ENCODE measurements around the genes DHRS13 and SEZ6.

DNA sequence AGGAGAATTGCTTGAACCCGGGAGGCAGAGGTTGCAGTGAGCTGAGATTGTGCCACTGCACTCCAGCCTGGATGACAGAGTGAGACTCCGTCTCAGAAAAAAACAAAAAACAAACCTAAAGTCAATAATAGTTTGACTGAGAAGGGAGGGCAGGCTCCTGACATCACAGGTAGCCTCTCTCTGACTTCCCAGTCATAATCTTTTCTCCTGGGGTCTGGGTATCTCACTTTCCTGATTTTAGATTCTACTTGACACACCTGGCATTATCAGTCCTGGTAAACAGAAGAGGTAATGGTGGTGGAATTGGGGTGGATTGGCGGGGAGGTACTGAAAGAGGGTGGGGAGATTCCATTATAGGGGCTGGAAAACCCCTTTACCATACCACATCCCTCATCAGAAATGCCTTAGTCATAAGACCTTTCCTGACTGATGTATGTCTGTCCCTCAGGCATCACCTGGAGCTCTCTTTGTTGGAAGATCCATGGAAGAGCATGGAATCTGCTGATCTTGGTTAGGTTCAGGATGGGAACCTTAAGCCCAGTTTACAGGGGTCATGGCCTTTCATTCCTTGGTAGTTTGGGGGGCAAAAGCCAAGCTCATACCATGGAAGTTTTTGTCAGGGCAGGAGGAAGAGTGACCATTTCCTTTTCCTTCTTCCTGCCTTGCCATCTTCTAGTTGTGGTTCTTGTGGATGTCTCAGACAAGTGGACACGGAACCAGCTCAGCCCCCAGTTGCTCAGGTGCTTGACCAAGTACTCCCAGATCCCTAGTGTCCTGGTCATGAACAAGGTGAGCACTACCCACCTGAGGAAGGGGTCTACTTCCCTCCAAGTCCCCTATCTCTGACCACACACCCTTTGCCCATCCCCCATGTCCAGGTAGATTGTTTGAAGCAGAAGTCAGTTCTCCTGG lies 3.1 kb downstream of the ERAL1 start:
- RRBS, result no CpG with 5 or more reads among the region's 4 CpGs

DNA sequence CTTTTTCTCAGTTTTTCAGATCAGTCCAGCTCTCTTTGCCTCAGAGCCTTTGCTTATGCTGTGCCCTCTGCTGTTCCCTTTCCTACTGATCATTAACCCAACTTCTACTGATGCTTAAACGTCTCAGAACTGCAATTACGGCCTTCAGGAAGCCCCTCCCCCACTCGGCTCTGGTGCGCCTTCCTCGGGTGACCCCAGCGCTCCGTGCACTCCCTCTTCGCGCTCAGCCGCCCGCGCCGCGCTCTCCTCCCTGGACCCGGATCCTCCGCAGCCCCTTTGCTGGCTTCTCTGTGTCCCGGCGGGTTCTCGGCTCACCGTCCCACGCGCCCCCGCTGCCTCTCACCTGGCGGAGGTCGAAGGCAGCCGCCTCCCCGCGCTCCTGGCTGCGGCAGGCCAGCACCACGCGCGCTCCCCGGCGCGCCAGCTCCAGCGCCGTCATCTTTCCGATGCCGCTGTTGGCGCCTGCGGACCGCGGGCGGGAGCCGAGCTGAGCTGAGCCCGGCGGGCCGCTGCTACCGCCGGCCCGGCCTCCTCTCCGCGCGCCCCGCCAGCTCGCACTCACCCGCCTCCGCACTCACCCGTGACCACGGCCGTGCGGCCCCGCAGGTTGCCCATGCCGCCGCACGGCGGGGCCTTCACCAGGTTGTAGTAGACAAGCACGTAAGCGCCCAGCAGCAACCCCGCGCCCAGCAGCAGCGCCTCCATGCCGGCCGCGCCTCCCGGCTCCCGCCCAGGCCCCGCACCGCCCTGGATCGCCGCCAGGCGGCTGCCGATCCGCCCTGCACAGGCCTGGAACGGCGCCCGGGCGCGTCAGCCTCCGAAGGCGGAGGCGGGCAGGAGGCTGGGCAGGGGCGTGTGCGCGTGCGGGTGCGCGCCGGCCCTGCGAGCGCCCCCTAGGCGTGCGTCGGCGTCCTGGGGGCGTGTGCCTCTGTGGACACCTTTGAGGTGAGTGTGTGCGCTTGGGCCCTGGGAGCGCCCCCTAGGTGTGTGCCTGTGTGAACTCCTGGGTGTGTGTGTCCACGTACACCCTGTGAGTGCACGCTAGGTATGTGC lies at the start of gene DHRS13:
Gene DHRS13 (minus strand): TSS at position 840 of the 1,053 bp plus-strand sequence.
- RRBS, result under 1% methylated on average over 45 of the region's 110 CpGs

DNA sequence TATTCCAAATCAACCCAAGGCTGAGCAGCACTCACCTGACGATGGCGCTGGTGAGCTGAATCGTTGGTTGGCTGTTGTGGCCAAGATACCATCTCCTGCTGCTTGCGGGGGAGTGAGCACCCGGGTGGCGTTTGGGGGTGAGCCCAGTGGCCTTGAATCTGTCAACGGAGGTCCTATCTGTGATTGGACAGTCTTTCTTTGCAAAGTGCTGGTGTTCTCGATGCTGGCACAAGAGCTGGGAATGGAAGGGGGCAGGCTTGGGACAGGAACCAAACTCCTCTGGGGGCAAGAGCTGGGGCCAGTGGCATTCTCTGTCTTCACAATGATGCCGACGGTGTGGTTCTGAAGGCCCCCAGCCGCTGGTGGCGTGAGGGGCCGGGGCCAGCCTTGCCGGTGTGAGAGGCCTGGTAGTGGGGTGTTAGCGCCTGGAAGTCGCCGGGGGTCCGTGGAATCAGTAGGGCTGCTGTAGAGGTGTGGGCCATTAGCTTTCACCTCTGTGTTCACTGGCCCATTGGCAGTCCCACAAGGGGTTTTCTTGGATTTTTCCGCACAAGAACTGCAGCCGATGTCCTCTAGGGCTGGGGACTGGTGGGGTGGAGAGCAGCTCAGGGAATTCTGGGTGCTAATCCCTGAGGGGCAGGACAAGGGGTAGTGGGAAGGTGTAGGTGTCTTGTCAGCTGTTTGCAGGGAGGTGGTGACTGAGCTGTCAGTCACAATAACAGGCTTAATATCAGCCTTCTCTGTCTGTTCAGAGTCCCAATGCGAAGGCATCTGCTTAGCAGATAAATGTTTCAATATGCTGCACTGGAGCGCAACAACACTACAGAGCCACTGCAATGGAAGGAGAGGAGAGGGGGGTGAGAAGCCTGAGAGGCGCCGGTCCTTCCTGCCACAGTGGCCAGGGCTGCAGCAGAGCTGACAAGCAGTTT lies 9.8 kb upstream of the DHRS13 start:
- RRBS, result 90% methylated on average over 2 of the region's 24 CpGs

DNA sequence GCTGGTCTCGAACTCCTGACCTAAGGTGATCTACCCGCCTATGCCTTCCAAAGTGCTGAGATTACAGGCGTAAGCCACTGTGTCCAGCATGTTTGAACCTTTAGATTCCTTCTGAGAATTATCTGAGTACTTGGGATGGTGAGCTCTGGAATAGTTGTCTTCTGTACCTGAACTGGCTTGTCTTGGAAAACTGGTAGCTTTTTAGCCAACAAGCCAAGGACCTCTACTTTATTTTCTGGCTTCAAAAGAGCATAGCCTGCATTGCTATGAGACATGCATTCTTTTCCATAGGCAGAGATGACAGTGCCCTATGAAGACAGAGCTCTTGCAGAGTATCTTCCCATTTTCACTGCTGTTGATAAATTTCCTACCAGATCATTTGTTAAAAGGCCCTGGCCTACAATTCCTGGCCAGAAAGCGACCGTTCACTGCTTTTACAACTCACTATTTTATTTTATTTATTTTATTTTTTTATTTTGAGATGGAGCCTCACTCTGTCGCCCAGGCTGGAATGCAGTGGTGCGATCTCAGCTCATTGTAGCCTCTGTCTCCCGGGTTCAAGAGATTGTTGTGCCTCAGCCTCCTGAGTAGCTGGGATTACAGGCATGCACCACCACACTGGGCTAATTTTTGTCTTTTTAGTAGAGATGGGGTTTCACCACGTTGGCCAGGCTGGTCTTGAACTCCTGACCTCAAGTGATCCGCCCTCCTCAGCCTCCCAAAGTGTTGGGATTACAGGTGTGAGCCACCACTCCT lies 16.3 kb downstream of the PHF12 start:
- RRBS, result no CpG with 5 or more reads among the region's 10 CpGs

DNA sequence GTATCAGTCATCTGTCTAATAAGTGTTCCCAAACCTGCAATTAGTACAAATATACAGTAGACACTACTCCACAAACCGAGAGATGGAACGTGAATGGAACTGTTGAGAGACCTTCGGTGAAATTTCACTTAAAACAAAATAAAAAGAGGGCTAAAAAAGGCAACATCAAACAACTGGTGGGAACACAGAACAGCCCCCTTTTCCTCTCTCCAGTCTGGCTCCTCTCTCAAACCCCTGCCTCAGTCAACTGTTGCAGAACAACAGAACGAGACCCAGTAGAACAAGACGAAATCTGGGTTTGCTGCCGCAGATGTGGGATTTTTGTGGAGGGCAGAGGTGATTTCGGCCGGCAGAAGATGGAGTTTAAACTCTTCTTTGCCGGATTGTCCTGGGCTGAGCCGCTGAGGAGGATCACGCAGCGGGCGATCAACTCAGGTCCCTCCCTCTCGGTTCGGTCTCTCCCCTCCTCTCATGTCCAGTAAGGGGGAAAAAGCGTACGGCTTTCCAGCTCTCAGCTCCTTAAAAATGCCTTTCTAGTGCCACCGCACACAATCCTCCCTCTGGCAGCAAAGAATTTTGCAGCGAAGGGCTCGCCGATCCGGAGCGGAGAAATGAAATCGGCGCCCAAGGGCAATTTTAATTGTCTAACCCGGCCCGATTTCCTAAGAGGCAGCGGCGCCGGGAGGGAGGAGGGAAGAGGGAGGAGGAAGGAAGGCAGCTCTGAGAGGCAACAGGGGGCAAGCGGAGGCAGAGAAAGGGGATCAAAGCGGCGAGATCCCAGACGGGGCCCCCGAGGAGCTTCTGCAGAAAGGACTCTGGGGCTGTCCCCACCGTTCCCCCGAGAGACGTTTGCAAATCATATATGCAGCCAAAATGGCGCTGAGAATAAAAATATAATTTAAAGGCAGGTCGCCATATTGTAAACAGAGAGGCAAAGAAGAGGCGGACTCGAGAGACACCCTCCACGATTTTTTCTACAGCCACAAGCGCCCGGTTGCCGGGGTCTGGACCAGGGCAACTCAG lies 2.4 kb downstream of the PHF12 start:
- RRBS, result 3% methylated on average over 4 of the region's 46 CpGs

DNA sequence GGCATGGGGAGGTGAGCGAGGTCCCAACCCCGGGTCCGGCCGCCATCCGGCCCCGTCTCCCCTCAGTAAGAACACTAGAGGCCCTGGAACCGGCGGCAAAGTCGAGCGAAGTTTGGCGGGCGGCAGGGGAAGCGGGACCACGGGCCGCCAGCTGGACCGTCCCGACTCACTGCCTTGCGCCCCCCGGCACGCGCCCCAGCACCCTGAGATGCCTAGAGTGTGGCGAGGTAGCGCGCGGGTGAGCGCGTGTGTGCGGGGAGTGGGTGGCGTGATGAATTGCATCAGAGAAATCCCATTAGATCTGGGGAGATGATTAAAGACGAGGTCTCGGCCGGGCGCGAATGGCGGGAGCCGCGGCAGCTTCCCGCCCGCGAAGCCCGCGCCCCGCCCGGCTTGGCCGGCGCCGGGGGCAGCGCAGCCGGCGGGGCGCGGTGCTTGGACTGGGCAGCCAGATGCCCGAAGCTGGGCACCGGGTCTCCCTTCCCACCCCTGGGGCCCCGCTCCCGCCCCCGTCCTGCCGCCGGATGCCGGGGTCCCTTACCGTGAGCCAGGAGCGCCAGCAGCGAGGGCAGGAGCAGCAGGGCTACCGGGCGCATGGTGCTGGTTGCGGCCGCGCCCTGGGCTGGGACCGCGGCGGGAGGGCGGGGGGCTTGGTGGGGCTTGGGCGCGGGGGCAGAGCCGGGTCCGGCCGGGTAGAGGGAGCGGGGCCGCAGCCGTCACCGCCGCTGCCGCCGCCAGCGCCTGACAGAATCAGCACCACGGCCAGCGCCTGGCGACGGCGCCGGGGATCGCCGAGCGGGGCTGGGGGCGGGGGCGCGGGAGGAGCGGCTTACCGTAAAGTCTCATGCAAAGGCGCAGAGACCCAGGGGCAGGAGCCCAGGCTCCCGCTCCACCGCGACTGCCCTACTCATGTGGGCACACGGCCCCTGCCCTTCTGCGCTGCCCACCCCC lies at the start of gene SEZ6:
Gene SEZ6 (minus strand): TSS at position 760 of the 951 bp plus-strand sequence.
- RRBS, result 9% methylated on average over 58 of the region's 105 CpGs

GRCh38 chr17:29092679-29093127 lies 49.8 kb downstream of the PIPOX start:
- RRBS, result no CpG with 5 or more reads among the region's 11 CpGs

GRCh38 chr17:29093787-29094276 lies 50.9 kb downstream of the PIPOX start:
- RRBS, result no CpG with 5 or more reads among the region's 13 CpGs

DNA sequence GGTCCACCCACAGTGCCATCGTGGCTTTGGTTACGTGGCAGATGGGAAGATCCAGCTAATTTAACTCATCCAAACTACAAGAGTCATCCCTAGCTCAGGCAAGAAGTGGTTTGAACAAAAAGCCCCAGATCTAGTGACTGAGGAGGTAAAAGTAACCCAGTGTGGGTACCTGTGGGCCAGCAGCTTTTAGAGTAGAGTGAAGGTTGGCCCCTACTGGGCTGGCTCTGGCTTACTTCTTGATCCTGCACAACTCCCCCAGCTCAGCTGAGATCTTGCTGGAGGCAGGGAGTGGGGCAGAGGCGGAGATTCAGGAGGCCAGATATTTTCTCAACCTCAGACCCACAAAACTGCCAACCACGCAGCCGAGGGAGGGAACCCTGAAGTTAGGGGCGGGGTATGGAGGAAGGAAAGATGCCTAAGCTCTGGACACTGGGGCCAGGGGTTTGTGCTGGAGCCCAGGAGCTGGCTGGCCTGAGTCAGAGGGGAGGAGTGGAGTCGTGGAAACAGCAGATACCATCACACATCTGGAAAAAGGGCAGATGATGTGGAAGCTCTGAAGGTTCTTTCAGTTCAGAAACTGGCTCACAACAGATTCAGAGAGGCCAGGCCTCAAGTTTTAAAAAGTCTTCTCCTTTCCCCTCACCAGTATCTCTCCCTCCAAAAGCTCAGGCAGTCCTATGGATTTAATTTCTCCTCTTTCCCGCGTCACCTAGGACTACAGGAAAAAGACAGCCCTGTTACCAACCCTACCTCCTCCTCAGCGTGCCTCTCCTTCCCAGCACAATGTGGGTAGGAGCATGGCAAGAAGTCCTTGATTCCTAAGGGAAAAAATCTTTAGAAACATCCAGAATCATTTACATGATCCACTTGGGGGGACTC lies 48.2 kb downstream of the MYO18A start:
- RRBS, result no CpG with 5 or more reads among the region's 10 CpGs

- RRBS, result no CpG with 5 or more reads among the region's 5 CpGs
Observed at GRCh38 chr17:29139834-29140264, 40.3 kb downstream of the MYO18A start.

GRCh38 chr17:29140632-29141895 lies 39.1 kb downstream of the MYO18A start:
- RRBS, result 71% methylated on average over 1 of the region's 19 CpGs

GRCh38 chr17:29195229-29195833 lies 15.1 kb upstream of the MYO18A start:
- RRBS, result no CpG with 5 or more reads among the region's 6 CpGs

- RRBS, result no CpG with 5 or more reads among the region's 5 CpGs
Observed at GRCh38 chr17:29240801-29241678, 5.6 kb upstream of the CRYBA1 start.

GRCh38 chr17:29390043-29390286 lies 198 bp upstream of the TAOK1 start:
- RRBS, result under 1% methylated on average over 18 of the region's 22 CpGs

- RRBS, result no CpG with 5 or more reads among the region's 16 CpGs
Observed at GRCh38 chr17:29418476-29419454, 28.6 kb downstream of the TAOK1 start.

DNA sequence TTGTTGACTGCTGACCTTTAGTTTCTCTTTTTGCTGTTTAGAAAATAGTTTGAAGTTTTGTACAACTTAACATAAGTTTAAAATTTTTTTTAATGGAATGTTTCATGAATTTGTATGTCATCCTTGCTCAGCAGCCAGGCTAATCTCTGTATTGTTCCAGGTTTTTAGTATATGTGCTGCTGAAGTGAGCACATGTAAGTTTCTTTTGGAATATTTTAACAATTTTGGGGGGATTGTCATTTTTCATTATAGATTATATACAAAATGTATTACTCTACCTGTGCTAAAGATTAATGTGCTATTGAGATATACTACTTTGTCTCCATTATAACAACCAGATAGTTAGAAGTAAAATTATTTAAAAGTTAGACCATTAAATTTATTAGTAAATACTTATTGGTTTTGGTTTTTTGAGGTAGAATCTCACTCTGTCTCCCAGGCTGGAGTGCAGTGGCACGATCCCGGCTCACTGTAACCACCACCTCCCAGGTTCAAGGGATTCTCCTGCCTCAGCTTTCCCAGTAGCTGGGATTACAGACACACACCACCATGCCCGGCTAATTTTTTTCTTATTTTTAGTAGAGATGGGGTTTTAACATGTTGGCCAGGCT lies 34.6 kb downstream of the TAOK1 start:
- RRBS, result no CpG with 5 or more reads among the region's 3 CpGs

DNA sequence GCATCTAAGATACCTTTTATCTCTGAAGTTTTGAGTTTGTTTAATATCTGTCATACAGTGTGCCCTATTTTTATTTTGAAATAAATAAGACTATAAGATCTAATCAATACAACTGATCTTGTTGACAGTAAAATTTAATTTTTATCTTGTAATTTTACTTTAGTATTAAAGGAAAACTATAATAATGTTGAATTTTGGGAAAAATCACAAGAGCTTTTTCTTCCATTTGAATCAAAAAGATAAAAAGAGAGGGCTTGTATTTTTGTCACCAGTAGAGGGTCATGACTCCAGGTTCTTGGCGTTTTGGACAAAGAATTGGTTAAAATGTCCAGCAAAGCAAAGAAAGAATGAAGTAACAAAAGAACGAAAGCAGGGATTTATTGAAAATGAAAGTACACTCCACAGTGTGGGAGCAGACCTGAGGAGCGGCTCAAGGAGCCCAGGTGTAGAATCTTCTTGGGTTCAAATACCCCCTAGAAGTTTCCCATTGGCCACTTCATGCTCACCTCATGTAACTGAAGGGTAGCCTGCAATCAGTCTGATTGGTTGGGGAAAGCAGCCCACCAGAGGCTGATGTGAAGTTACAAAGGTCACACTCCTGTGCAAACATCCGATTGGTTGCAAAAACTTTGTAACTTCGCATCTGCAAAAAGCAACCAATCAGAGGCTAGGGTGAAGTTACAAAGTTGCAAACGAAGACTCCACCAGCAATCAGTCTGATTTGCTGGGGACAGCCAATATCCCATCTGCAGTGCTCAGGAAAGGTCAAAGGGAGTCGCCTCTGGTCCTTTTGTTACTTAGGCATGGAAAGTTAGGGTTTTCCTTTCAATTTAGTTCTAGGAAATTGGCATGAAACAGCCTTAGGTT lies 39.9 kb downstream of the TAOK1 start:
- RRBS, result no CpG with 5 or more reads among the region's 7 CpGs

DNA sequence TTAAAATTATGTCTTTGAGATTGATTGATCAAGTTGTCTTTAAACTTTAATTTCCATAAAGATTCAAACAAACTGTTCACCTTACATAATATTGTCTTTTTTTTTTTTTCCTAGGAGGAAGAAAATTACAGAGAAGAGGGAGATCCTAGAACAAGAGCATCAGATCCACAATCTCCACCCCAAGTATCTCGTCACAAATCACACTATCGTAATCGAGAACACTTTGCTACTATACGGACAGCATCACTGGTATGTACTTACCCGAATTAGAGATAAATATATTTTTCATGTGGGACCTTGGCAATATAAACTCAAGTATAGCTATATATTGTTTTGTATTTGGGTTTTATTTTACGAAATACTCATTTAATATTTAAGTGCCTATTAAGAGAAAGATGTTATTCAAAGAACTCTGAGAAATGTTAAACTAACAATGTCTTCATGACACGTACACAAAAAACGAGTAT lies 64.3 kb downstream of the ABHD15 start:
- RRBS, result no CpG with 5 or more reads among the region's 8 CpGs

DNA sequence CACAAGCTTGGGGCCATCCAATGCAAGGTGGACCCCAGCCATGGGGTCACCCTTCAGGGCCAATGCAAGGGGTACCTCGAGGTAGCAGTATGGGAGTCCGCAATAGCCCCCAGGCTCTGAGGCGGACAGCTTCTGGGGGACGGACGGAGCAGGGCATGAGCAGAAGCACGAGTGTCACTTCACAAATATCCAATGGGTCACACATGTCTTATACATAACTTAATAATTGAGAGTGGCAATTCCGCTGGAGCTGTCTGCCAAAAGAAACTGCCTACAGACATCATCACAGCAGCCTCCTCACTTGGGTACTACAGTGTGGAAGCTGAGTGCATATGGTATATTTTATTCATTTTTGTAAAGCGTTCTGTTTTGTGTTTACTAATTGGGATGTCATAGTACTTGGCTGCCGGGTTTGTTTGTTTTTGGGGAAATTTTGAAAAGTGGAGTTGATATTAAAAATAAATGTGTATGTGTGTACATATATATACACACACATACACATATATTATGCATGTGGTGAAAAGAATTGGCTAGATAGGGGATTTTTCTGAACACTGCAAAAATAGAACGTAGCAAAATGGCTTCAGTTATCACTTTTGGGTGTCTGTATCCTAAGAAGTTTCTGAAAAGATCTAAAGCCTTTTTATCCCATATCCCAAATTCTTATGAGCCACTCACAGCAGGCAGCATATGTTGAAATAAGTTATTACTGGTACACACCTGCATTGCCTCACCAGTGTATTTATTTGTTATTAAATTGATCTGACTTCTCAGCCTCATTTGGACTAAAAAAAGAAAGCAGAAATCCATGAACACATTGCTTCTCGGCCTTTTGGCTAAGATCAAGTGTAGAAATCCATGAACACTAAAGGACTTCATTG lies 23.8 kb downstream of the ABHD15 start:
- RRBS, result no CpG with 5 or more reads among the region's 11 CpGs

GRCh38 chr17:29572141-29573356 lies 4.0 kb downstream of the TP53I13 start:
- RRBS, result 88% methylated on average over 13 of the region's 82 CpGs

All from SK-N-MC (cell line).